Smooth muscle cell (in vitro differentiated cells): ENCODE measurements around the gene IQUB.

GRCh38 chr7:117963900-117964144 lies 90.6 kb upstream of the CTTNBP2 start:
- RAMPAGE, long total RNA, result no peak

GRCh38 chr7:118572786-118573599 lies 348.5 kb downstream of the ANKRD7 start:
- RAMPAGE, long total RNA, result no peak

DNA sequence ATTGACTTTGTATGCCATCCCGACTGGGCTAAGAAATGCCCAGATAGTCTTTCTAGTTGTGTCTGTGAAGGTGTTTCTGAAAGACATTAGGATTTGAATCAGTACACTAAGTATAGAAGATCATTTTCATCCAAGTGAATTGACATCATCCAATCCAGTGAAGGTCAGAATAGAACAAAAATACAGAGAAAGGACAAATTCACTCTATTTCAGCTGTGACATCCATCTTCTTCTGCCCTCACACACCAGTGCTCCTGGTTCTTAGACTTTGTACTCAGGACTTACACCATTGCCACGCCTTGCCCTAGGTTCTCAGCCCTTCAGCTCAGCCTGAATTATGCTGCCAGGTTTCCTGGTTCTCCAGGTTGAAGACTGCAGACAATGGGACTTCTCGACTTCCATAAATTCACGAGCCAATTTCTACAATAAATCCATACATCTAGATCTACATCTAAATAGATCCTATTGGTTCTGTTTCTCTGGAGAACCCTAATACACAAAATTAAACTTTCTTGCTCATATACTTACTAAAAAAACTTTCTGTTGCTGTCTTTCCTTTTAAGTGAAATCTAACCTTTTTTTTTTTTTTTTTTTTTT lies 181.2 kb upstream of the KCND2 start:
- RAMPAGE, long total RNA, result no peak

DNA sequence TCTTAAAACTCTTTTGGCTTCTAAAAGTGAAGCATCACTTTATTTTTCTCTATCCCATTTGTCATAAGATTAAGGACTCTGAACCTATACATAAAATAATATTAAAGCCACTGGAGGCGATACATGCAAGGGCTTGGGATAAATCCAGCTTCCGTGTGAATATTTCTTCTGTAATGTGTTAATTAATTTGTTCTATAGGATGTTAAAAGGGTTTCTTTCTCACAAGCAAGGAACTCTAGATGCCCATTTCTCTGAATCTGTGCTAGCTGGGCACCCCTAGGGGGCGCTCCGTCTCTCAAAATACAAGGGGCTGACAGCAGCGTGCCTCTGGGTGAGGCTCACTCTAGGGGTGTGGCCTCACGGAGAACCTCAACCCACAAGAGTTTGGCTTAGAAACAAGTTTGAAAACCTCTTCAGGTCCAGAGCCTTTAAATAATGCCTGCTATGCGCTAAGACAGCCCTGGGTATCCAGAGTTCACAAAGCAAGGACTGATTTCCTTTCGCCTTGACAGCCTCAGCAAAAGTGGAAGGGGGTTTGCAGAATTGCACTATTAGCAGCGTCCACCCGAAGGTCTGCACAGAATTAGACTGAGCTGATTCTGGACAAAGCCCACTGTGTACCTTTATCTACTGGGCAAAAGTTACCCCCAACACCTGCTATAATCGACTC lies 875 bp upstream of the CPED1 start:
- RAMPAGE, long total RNA, result no peak

- RAMPAGE, long total RNA, result start-site peak on the minus strand at chr7:121511101-121511227, 2,333 and 2,345 reads in 2 replicates
These were observed 114.9 kb upstream of the FAM3C start for GRCh38 chr7:121510877-121511518.

DNA sequence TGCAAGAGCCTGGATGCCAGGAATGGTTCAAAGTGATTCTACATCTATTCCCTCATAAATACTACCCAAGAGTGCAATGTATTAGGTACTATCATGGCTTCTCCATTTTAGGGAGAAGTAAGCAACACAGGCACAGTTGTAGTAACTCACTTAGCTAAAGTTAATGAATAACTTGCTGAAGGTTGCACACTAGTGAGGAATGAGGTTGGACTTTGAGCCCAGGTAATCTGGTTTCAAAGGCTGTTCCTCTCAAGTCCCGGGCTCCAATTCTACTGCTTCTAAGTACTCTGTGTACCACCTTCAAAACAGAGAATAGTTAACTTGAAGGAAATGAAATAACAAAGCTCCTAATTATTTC lies 158.4 kb upstream of the PTPRZ1 start:
- RAMPAGE, long total RNA, result no peak

DNA sequence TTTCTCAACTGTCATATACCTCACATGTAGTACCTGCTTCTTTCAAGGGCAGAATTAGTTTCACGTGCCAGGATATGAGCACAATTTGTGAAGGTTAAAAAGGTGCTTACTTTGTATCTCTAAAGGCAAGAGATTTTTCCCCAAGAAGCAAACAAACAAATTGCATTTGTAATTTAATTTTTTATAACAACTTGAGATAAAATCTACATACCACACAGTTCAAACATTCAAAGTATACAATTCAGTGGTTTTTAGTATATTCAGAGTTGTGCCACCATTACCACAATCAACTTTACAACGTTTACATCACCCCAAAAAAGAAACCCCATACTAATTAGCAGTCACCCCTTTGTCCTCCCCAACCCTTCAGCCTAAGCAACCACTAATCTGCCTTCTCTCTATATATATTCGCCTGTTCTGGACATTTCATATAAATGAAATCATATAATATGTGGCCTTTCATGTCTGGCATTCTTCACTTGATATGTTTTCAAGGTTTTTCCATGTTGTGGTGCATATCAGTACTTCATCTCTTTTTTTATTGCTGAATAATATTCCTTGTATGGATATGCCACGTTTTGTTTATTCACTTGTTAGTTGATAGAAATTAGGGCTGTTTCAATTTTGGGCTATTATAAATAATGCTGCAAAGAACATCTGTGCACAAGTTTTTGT lies 70.5 kb downstream of the AASS start:
- RAMPAGE, long total RNA, result no peak

- RAMPAGE, long total RNA, result no peak
These were observed 964 bp downstream of the AASS start for GRCh38 chr7:122142912-122143658.

DNA sequence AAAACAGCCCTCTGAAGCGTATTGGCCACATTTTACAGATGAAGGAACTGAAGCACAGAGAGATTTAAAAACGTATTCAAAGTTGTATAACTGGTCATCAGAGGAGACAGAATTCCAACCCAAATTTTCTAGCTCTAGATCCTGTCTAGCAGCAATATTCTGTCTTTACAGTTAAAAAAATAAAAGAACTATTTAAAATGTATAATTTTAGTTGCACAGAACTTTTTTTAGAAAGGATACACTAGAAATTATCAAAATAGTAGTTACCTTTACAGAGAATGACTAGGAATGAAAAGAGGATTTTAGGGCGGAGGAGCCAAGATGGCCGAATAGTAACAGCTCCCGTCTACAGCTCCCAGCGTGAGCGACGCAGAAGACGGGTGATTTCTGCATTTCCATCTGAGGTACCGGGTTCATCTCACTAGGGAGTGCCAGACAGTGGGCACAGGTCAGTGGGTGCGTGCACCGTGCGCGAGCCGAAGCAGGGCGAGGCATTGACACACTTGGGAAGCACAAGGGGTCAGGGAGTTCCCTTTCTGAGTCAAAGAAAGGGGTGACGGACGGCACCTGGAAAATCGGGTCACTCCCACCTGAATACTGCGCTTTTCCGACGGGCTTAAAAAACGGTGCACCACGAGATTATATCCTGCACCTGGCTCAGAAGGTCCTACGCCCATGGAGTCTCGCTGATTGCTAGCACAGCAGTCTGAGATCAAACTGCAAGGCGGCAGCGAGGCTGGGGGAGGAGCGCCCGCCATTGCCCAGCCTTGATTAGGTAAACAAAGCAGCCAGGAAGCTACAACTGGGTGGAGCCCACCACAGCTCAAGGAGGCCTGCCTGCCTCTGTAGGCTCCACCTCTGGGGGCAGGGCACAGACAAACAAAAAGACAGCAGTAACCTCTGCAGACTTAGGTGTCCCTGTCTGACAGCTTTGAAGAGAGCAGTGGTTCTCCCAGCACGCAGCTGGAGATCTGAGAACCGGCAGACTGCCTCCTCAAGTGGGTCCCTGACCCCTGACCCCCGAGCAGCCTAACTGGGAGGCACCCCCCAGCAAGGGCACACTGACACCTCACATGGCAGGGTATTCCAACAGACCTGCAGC lies 66.0 kb downstream of the FEZF1 start:
- RAMPAGE, long total RNA, result no peak

DNA sequence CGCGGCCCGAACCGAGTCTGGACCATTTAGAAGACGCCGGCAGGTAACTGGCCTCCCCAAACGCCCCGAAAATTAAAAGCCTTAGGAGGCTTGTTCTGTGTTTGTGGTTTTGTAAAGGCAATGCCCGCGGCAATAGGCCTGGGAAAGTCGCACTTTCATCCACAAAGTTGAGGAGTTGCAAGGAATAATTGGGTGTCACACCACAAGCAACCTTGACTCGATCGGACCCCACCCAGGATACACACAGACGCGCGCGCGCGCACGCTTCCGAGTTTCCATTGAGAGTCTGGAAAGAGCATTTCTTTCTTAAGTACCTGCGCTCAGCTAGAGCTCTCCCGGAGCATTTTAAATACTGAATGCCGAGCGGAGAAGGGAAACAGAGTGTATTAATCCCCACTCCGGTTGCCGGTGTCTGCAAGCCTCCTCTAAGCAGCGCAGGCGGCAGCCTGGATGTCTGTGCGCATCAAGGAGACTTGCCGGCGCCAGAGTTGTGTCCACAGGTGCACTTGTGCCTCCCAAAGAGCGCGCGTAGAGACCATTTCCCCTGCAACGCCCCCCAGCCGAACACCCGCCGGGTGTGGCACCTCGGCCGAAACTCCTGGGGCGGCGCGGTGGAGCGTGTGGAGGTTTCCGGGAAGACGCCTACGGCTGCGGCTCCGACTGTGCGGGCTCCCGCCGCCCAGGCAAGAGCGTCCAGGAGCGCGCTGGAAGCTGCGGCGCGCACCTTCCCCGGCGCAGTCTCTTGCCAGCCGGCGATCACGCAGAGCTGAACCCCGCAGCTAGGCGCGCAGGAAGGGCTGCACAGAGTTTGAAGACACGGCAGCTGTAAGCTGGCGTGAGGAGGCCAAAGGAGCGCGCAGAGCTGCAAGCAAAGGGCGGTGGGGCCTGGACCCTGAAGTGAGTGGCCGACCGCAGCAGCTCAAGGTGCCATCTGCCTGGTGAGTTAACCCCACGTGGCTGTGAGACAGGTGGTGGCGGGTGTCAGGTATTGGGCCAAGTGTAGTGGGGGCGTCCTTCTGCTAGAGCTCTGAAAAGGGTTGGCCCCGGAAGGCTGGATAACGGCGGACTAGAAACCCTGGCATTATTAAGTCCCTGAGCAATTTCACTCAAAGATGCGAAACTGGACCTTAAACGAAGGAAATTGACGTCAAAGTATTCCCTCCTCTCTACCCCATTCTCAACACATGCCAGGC lies 1.2 kb upstream of the FEZF1 start:
- RAMPAGE, long total RNA, result no peak

- RAMPAGE, long total RNA, result no peak
These were observed 12.6 kb upstream of the FEZF1 start for GRCh38 chr7:122316999-122317620.

- RAMPAGE, long total RNA, result no peak
These were observed 46.0 kb downstream of the RNF133 start for GRCh38 chr7:122652931-122653270.

DNA sequence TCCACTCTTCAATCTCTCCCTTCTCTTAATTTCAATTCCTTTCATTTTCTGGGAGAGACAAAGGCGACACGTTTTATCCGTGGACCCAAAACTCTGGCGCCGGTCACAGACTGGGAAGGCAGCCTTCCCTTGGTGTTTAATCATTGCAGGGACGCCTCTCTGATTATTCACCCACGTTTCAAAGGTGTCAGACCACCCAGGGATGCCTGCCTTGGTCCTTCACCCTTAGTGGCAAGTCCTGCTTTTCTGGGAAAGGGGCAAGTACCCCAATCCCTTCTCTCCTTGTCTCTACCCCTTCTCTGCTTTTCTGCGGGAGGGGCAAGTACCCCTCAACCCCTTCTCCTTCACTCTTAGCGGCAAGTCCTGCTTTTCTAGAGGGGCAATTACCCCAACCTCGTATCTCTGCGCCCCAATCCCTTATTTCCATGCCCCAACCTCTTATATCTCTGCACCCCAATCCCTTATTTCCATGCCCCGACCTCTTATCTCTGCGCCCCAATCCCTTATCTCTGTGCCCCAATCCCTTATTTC lies 68.8 kb downstream of the CADPS2 start:
- RAMPAGE, long total RNA, result no peak

GRCh38 chr7:122856285-122857159 lies 29.7 kb downstream of the CADPS2 start:
- RAMPAGE, long total RNA, result no peak

DNA sequence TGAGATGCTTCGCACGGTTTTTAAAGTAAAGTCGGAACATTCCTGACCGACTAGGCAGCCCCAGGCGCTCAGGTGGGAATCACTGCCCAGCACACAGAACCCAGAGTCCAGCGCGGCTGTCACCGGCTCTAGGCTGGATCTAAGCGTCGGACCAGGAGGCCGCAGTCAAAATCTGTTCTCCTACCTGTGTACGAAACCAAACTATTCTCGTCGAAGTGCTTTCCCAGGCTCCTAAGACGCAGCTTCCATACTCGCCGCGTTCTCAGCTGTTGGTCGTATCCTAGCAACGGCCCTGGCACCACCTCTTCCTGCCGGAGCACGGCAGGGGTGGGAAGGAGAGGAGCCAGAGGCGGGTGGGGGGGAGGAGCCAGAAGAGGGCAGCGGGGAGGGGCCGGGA lies at the start of gene IQUB:
Gene IQUB (minus strand): TSS at position 288 of the 397 bp plus-strand sequence.
- RAMPAGE, long total RNA, result start-site peak on the minus strand centred at position 283 of the sequence, 22 bp wide, 21 and 14 reads in 2 replicates

- RAMPAGE, long total RNA, result no peak
These were observed 549 bp upstream of the IQUB start for GRCh38 chr7:123534705-123535582.

GRCh38 chr7:123594669-123595165 lies 6.9 kb upstream of the ASB15 start:
- RAMPAGE, long total RNA, result no peak

DNA sequence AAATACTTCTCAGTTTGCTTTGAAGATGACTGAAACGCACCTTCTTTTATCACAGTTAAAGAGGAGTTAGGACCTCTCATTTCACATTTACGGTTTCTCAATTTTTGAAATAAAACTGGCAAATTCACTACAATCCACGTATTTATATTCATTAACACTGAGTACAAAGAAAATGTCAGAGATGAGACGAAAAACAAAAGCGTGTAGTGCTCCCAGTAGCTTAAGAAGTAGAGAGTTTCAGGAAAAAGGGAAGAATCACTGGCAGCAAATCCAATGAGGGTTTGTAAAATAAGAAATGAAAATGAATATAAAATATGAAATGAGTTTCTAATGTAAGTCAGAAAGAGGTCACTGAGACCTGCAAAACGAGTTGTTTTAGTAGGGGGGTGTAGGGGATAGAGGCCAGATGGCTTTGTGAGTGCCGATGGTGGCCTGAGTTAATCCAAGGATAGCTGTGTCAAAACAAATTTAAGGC lies 906 bp upstream of the ASB15 start:
- RAMPAGE, long total RNA, result no peak

DNA sequence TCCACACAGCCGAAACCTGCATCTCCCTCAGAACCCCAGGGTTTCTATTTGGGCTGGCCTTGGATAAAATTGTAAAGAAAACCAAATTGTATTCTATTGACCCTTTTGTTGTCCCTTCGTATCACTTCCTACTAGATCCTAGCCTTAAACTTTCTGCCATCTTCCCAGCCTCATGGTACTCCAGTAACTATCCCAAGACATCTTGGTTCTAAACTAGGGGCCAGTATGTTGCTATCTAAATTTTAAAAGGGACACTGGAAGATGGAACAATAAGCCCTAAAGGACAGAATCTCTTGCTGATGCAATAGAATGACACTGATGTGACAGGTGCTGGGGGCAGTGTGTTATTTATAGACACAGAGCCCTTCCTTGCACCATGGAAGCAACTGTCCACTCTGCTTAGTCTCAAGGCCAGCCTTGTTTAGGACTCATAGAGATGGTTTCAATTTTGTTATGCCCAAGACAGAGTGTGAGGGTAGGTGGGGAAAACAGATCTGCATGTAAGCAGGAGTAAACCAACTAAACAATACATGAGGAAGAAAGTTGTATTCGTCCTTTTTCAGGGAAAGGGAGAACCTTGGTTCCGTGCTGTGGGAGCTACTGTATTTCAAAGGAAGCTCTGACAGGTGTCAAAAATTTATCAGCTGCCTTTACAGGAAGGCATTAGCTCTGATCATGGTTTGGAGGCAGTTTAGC lies 7.7 kb downstream of the ASB15 start:
- RAMPAGE, long total RNA, result no peak

DNA sequence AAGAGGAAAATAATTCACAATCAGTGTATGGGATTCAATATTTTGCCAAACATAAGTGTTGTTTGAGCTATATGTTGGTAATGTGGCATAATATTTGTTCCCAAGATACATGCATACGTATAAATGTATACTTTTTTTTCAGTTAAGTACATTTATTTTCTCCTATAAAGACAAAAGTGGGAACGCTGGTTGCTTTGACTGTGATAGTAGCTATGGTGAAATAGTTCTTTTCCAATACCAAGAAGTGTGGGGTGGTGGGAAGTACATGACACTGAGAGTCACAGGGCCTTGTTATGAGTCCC lies 764 bp downstream of the LMOD2 start:
- RAMPAGE, long total RNA, result no peak